Transverse colon (tissue), 4 donors: ENCODE measurements around a stretch of chr2.

GRCh38 chr2:46981525-46982318 lies 40.7 kb downstream of the TTC7A start:
- PRO-cap, result bidirectional peak, plus-strand start at chr2:46981899, minus-strand start at chr2:46981767
- RAMPAGE, long total RNA, 4 experiments, result start-site peak on the plus strand in 1 of 4 experiments, at chr2:46981260-46981918 at its widest, 5 reads per replicate

- PRO-cap, result unidirectional peak, minus-strand start at chr2:46998011
- RAMPAGE, long total RNA, 4 experiments, result start-site peak on the plus strand in 1 of 4 experiments, at chr2:46998028-46998116 at its widest, 6 reads per replicate
Measured at GRCh38 chr2:46997908-46998362, 56.9 kb downstream of the TTC7A start.

DNA sequence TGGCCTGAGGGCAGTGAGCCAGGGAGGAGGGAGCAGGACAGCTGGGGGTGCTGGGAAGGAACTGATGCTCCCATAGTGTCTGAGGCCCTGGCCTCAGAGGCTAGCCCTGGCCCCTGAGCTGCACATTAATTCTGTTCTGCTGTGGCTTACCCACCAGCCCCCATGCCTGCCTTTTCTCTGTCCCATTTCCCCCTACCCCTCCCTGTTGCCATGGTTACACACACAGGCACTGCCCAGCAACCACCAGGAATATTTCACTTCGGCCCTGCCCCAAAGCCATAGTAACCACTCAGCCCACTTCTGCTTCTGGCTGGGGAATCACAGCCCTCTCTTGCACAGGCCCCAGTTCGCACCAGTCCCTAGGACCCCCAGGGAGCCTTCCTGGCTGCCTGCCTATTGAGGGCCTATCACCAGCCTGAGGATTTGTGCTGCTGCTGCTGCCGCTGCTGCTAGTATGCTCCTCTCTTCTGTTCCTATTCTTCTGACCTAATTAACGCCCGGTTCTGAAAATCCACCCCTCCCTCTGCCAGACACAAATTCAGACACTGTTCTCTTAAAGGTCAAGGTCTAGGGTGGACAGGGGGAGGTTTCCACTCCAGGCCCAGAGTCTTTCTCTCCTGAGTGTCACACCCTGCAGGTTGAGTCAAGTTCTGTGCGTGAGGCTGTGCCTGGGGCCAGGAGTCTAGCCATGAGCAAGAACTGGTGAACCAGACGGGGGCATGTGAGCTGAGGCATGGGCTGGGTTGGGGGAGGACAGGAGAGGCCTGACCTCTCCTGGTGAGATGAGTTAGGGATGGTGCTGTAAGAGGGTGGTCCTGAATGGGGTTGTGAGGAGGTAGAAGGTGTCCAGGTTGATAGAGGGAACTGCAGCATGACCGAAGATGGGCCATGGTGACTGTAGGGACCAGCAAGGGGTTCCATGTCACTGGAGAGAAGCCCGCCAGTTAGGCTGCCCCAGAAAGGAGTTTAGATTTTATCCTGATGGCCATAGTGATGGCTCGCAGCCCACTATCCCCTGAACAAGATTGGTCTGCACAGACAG lies 61.9 kb downstream of the TTC7A start:
- PRO-cap, result no peak
- RAMPAGE, long total RNA, 4 experiments, result start-site peak on the plus strand in 1 of 4 experiments, centred at position 747 of the sequence, 5 reads per replicate

GRCh38 chr2:47028237-47028731 lies 87.3 kb downstream of the TTC7A start:
- PRO-cap, result no peak
- RAMPAGE, long total RNA, 4 experiments, result no peak in any of the 4 experiments

DNA sequence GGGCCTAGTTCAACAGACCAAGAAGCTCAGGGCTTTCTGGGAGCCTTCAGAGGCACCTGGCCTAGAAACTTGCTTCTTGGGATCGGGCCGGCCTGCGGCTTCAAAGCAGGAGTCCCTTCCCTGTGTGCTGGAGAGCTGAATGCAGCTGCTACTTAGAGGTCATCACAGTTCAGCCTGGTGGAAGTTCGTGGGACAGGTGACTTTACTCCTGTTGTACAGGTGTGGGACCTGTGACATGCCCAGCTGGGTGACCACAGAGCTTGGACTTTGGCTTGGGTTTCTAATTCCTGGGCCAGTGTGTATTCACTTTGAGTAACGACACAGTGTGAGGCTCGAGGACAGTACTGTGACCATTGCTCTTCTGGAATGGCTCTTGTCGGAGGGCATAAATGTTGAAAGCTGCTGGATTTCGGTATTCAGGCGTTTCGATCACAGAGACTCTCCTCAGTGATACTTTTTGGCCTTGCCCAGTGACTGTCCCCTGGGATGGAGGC lies 99.6 kb downstream of the TTC7A start:
- PRO-cap, result no peak
- RAMPAGE, long total RNA, 4 experiments, result no peak in any of the 4 experiments

DNA sequence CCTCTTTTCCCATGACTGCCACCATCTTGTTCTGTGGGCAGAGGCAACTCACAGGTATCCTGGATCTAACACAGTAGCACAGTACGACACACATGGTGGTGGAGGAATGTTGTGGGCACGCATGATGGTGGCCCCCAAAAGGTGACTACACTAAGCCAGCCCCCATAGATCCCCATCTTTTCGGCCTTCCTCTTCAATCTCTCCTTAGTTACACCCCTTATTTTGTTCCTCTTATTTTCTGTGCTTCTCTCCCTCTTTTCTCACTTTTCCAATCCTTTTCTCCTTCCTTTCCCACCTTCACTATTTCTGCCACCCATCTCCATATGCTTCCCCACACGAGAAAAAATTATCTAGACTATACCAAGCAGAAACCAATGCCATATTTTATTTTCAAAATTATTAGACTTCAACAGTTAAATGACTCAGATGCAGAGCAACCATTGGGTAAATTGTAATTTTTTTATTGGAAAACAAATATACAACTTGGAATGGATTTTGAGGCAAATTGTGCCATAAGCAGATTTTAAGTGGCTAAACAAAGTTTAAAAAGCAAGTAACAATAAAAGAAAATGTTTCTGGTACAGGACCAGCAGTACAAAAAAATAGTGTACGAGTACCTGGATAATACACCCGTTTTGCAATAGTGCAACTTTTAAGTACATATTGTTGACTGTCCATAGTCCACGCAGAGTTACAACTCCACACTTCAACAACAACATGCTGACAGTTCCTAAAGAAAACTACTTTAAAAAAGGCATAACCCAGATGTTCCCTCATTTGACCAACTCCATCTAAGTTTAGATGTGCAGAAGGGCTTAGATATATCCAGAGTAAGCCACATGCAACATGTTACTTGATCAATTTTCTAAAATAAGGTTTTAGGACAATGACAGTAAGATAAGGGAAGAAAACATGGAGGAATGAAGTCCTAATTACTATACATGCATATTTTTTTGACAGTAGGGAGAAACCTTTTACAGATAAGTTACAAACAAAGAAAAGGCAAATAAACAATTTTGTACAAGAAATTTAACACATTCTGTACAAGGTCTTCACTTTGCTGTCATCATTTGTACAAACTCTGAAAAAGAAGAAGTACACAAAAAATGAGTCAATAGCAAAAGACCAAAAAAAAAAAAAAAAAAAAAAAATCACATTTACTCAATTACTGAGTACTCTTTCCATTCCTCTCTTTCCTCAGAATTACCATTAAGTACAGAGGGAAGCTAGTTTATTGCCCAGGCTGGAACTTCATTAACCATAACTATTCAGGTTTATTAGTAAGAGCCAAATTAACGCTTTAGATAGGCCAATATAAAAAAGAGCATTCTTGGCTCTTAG lies 5.1 kb upstream of the STPG4 start:
- PRO-cap, result no peak
- RAMPAGE, long total RNA, 4 experiments, result no peak in any of the 4 experiments

DNA sequence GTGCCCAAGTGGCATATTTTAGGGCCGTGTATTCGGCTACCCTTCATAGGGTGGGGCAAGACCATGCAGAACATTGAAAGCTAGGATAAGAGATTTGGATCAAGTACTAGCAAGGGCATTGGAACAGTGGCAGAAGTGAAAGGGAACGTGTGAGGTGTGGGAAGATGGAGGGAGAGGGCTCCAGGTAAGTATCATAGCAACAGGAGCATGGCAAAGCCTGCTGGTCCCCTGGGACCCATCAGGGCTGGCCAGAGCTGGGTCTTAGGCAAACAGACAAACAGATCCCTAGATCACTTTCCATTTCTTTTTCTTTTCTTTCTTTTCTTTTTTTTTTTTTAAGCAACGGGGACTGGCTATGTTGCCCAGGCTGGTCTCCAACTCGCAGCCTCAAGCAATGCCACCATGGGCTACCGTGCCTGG lies 95.2 kb upstream of the CALM2 start:
- PRO-cap, result no peak
- RAMPAGE, long total RNA, 4 experiments, result no peak in any of the 4 experiments

DNA sequence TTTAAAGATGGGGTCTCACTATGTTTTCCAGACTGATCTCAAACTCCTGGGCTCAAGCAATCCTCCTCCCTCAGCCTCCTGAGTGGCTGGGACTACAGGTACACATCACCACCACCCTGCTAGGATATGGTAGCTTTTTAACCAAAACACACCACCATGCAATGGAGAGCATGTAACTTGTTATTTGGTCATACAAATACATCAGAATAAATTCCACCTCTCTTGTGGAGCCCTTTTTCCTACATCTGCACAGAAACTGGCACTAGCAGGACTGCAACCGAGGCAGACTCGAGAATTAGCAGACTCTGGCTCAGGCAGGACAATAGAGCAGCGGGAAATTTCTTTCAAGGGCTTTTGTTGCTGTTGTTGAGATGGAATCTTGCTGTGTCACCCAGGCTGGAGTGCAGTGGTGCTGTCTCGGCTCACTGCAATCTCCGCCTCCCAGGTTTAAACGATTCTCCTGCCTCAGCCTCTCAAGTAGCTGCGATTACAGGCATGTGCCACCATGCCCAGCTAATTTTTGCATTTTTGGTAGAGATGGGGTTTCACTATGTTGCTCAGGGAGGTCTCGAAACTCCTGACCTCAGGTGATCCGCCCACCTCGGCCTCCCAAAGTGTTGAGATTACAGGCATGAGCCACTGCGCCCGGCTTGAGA lies 34.8 kb upstream of the EPCAM start:
- PRO-cap, result no peak
- RAMPAGE, long total RNA, 4 experiments, result no peak in any of the 4 experiments

DNA sequence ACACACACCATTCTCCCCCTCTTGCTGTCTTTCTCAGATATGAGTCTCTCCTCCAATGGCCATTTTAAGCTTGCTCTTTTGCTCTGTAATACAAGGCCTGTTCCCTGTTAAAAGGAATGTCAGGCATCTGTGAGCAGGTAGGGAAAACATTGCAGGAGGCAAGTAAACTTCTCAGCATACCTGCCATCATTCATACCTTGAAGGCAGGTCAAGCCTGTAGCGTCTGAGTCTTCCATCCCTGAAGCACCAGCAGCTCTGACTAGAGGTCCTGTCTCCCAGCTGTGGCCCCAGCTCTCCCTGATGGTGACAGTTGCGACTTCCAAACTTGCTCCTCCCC lies 32.9 kb upstream of the EPCAM start:
- PRO-cap, result no peak
- RAMPAGE, long total RNA, 4 experiments, result no peak in any of the 4 experiments

DNA sequence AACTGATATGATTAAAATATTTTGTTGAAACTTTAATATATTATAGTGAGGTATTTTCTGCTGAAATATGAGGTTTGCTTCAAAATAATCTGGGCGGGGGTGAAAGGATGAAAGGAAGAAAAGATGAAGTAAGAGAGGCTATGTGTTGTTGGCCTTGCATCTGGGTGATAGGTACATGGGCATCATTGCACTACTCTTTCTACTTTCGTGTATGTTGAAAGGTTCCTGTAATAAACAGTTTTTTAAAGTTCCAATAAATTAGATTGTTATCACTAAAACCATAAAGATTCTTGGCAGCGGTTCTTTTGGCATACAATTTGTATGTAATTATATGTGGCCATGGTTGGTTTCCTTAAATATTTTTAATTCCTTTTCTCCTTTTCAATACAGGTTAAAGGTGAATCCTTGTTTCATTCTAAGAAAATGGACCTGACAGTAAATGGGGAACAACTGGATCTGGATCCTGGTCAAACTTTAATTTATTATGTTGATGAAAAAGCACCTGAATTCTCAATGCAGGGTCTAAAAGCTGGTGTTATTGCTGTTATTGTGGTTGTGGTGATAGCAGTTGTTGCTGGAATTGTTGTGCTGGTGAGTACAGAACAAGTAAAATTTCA lies 10.4 kb downstream of the EPCAM start:
- PRO-cap, result no peak
- RAMPAGE, long total RNA, 4 experiments, result start-site peak on the plus strand in 3 of 4 experiments, centred at positions 501 to 503 of the sequence, 426 to 887 reads per replicate

DNA sequence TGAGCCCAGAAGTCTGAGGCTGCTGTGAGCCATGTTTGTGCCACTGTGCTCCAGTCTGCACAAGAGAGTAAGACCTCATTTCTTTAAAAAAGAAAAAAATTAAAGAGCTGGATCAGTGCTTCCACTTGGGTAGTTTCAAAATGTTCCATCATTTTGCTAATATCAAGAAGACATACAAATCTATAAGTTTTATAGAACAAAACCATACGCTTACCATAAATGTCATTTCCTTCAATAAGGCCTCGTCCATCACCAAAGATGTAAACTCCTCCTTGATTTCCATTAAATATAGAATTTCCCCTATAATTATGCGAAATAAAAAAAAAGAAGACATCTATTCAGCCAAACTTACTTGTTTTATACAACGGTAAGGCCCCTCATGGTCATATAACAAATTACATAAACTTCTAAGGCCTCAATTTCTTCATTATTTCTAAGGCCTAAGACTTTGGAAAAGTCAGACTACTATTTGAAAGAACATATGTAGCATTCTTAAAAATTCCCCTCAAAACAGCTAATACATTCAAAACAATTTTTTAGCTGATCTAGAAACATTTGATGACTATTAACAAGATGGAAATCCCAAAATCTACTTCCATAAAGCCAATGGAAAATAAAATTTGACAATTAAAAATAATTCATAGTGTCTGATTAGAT lies 39.2 kb downstream of the MSH6 start:
- PRO-cap, result no peak
- RAMPAGE, long total RNA, 4 experiments, result start-site peak on the minus strand in 1 of 4 experiments, centred at position 250 of the sequence, 11 reads per replicate

GRCh38 chr2:48113198-48113732 lies 201.2 kb upstream of the FOXN2 start:
- PRO-cap, result no peak
- RAMPAGE, long total RNA, 4 experiments, result no peak in any of the 4 experiments

DNA sequence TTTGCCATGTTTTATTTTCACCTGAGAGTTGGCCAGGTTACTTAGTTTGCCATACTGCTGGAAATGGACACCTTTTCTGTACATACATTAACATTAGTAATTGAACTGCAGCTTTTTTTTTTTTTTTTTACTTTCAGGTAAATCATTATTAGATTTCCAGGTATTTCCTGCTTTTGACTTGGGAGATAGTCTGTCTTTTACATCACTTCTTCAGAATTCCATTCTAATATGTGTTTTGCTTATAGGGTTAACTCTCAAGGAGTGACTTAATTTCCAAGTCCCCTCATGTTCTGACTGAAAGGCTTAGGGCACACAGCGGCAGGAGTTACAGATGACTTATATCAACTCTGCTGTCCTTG lies 160.4 kb upstream of the FOXN2 start:
- PRO-cap, result no peak
- RAMPAGE, long total RNA, 4 experiments, result no peak in any of the 4 experiments

- PRO-cap, result no peak
- RAMPAGE, long total RNA, 4 experiments, result no peak in any of the 4 experiments
Measured at GRCh38 chr2:48441452-48442162, 1.0 kb downstream of the PPP1R21 start.

DNA sequence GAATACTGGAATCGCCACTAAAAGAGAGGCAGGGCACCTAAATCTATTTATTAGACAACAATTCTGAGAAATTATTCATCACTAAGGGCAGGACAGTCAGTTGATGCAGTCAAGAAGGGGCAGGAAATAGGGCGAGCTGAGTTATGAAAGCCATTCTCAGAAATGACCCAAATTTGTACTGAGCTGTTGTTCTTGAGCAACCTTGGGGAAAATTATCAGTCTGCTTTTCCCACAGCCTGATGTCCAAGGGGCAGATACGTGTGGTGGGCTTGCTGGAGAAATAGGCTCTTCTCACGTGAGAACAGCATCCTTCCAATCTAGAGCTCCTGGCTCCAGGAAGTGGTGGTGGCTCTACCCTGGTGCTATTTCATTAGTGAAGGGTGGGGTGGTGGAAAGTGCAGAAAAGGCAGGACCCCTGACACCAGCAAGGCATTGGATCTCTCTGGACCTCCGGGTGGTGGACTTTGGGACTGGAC lies 38.6 kb downstream of the STON1 start:
- PRO-cap, result no peak
- RAMPAGE, long total RNA, 4 experiments, result no peak in any of the 4 experiments

GRCh38 chr2:49861646-49862253 lies 707.4 kb upstream of the FSHR start:
- PRO-cap, result no peak
- RAMPAGE, long total RNA, 4 experiments, result no peak in any of the 4 experiments

DNA sequence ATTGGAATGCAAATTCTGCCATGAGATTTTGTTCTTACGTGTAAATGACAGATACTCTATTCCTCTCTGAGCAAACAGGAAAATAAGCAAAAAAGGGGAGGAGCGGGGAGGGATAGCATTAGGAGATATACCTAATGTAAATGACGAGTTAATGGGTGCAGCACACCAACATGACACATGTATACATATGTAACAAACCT lies 417.6 kb downstream of the NRXN1 start:
- PRO-cap, result unidirectional peak, plus-strand start at position 91 of the sequence
- RAMPAGE, long total RNA, 4 experiments, result no peak in any of the 4 experiments

DNA sequence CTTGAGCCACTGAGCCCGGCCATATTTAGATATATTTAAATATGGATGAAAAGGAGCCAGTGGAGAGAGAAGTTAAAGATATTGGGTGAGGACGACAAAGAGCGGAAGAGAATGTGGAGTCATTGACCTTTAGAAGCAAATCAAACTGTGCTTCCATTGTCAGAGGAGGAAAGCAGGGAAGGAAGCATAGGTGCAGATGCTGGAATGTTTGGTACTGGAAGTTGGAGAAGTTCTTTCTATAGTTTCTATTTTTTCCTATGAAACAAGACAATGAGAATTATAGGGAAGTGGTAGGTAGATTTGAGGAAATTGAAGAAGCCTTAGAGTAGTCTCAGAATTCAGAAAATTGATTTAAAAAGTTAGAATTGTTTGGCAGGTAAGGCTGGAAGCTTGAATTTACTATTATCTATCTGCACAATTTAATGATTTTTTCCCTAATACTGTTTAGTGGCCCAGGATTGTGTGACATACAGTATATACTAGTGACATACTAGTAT lies 3.3 kb downstream of the ACYP2 start:
- PRO-cap, result no peak
- RAMPAGE, long total RNA, 4 experiments, result start-site peak on the plus strand in 1 of 4 experiments, centred at position 168 of the sequence, 8 reads per replicate

DNA sequence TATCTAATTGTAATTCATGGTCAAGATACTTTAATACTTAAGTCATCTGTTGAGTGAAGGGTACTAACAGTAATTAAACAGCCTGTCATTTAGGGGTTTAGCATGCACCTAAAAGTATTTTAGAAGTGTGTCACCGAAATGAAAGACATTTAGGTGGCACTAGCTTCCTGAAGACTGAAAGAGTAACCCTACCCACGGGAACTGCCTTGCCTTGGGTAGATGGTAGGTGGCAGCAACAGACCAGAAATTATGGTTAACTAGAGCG lies 135.9 kb downstream of the ACYP2 start:
- PRO-cap, result no peak
- RAMPAGE, long total RNA, 4 experiments, result no peak in any of the 4 experiments

GRCh38 chr2:54207617-54208496 lies 48.2 kb downstream of the TSPYL6 start:
- PRO-cap, result no peak
- RAMPAGE, long total RNA, 4 experiments, result no peak in any of the 4 experiments